Thoracic aorta (tissue), 1 donor: ENCODE data around the genes PAFAH2 and C1orf232.

- RAMPAGE, long total RNA, result no peak
Observed at GRCh38 chr1:25491753-25492409, 51.5 kb upstream of the LDLRAP1 start.

- RAMPAGE, long total RNA, result no peak
Observed at GRCh38 chr1:25561472-25561867, 18.1 kb downstream of the LDLRAP1 start.

DNA sequence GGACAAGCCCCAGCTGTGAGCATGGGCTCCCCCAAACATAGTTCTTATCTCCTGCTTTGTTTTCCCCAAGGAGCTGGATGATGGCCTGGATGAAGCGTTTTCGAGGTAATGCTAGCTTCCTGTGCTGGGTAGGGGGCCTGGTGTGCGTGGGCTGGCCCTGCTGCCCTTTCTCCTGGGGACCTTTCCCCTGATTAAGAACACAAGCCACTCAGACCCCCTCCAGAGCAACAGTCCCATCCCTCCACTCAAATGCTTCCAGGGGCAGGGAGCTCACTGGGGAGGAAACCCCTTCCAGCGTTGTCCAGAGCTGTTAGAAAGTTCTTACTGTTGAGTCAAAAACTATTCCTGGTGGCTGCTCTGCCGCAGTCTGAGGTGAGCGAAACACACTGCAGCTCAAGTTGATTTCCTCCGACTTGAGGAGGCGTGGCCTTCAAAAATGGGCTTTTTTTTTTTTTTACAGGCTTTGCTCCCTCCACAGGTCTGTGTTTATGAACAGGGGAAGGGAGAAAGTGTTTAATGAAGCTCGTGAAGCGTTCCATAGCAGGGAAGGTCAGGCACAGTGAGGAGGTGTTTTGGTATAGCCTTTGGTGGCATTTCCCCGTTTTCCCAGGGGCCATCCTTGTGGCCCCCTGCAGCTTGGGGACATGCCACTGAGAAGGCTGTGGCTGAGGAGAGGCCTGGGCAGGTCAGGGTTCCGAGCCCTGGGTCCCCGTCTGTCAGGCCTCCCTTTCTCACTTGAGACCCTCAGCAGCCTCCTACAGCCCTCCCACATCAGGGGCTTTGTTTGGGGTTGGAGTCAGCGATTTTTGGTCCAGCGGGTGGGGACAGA is 21.9 kb downstream of the LDLRAP1 start:
- RAMPAGE, long total RNA, result no peak

DNA sequence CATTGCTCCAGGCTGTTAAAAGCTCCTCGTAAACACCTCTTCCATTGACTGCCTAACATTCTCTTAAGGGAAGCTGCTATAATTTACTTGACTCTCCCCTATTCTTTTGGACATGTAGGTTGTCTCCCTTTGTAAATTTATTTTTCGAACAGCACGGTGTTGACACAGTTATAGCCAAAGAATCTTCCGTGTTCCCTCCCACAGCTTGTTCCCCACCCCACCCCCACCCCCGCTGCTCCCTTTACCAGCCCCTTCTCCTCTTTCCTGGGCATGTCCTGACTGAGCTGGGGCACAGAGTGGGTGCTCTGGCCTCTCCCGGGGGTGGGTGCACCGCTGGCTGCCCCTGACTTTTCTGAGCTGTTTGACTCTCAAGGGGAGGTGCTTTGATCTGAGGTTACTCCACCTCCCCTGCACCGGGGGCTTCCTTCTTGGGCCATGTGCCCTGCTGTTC is 22.9 kb downstream of the LDLRAP1 start:
- RAMPAGE, long total RNA, result no peak

DNA sequence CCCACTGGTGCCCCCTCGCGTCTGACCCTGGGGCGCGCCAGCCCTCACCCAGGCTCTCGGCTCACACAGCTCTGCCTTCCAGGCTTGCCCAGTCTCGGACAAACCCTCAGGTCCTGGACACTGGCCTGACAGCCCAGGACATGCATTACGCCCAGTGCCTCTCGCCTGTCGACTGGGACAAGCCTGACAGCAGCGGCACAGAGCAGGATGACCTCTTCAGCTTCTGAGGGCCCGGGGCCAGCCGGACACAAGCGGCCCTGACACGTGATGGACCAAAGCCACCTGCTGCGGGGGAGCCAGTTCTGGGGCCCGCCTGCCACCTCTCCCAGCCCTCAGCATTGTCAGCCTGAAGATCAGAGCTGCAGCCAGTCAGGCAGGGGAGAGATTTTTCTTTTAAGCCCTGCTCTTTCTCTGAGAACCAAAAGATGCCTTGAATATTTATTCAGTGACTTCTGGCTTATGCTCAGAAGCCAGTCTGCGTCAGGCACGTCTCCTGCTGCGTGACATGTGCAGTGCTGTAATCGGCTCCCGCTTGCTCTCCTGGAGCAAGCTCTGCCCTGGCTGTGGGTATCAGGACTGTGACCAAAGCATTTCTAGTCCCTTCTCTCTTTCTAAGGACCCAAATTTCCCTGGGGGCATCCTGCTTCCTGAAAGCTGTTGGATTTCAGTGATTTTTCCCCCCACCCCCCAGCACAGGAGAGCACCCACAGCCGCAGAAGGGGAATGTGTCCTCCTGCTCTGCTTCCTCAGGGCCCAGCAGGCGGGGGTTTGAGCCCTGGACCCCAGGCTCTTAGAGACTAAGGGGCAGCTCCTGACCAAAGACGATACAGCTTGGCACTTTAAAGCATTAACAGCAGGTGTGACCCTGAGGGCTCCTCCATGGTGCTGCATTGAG is 23.6 kb downstream of the LDLRAP1 start:
- RAMPAGE, long total RNA, result no peak

- RAMPAGE, long total RNA, result no peak
Observed at GRCh38 chr1:25794097-25794730, 5.8 kb upstream of the SELENON start.

DNA sequence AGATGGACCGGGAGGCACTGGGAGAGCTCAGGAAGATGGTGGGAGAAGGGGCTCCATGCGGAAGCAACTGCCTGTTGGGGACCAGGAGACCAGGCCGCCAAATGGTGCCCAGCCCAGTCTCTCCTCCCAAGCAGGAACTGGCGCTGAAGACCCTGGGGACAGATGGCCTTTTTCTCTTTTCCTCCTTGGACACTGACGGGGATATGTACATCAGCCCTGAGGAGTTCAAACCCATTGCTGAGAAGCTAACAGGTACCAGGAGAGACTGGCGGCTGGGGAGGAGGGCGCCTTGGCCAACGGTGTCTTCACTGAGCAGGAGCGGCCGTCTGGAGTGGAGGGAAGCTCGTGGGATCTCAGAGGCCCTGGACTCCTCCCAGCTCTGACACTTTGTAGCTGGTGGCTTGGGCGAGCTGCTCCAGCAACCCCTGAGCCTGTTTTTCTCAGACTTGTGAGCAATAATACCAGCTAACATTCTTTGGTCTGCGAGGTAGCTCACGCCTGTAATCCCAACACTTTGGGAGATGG is 978 bp downstream of the SELENON start:
- RAMPAGE, long total RNA, result no peak

GRCh38 chr1:25807473-25808412 is 7.8 kb downstream of the SELENON start:
- RAMPAGE, long total RNA, result no peak

GRCh38 chr1:25818346-25818991 is 1.3 kb upstream of the MTFR1L start:
- RAMPAGE, long total RNA, result no peak

- RAMPAGE, long total RNA, result no peak
Observed at GRCh38 chr1:25905328-25906342, 584 bp downstream of the STMN1 start.

DNA sequence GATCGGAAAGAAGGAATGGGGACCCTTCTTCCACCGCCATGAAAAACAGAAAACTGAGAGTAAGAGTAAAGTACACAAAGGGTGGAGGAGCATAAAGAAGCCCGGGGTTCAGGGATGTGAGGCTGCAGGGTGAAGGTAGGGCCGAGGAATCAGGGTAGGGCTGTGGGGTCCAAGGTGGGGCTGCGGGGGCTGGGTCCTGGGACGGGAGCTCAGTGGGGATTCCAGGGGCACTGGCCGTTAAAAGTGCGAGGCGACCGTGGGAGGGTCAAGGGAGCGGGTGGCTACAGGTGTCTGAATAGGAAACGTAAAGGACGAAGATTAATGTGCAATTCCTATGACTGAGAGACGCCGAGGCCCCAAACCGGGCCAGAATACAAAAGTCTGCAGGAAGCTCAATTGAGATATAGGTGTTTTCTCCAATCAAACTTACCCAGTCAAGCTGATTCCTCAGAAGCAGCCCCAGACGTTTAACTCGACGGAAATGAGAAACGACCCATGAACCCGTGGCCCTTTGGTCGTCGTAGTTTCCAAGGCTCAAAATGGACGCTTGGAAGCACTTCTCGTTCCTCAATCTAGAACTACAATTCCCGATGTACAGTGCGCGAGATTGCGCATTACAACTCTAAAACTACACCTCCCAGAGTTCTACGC is at the start of gene PAFAH2:
PAFAH2 (minus strand) TSS at position 469 of the 651 bp plus-strand sequence.
- RAMPAGE, long total RNA, result no peak

DNA sequence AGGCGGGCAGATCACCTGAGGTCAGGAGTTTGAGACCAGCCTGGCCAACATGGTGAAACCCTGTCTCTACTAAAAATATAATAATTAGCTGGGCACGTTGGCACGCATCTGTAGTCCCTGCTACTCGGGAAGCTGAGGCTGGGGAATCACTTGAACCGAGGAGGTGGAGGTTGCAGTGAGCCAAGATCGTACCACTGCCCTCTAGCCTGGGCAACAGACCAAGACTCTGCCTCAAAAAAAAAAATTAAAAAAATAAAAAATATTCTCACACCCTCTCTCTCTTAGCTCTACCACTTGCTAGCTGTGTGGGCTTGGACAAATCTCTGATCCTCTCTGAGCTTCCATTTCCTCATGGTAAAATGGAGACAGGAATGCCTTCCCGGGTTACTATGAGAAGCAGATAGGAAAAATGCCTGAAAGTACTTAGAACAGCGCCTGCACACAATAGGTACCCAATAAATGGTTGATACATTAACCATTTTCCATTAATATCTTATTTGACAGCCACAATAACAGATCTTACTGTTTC is 3.2 kb downstream of the TRIM63 start:
- RAMPAGE, long total RNA, result no peak

- RAMPAGE, long total RNA, result no peak
Observed at GRCh38 chr1:26110648-26111475, 762 bp upstream of the PDIK1L start.

DNA sequence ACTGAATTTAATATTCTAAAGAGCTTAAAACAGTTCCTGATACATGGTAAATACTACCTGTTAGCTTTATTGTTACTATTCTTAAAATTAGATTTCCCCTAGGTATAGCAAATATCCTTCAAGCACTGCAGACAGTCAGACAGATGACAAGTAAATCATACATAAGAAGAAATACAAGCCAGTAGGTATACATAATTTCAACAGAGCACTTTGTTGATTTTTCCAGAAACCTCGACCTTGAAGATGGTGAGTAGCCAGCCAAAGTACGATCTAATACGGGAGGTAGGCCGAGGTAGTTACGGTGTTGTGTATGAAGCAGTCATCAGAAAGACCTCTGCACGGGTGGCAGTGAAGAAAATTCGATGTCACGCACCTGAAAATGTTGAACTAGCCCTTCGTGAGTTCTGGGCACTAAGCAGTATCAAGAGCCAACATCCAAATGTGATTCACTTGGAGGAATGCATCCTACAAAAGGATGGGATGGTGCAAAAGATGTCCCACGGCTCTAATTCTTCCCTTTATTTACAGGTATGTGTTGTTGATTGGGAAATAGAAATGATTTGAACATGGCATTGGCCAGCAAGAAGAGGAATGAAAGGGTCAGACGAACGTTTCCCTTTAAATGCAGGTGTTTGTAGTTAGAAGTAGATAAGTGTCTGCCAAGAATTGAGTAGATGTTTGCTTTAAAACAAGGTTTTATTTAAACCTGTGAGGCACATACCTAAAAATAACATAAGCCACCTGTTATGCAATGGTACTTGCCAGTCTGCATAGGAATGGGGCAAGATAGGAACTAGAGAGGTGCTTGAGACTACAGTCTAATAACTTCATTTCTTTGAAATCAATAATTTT is 2.7 kb downstream of the PDIK1L start:
- RAMPAGE, long total RNA, result no peak

DNA sequence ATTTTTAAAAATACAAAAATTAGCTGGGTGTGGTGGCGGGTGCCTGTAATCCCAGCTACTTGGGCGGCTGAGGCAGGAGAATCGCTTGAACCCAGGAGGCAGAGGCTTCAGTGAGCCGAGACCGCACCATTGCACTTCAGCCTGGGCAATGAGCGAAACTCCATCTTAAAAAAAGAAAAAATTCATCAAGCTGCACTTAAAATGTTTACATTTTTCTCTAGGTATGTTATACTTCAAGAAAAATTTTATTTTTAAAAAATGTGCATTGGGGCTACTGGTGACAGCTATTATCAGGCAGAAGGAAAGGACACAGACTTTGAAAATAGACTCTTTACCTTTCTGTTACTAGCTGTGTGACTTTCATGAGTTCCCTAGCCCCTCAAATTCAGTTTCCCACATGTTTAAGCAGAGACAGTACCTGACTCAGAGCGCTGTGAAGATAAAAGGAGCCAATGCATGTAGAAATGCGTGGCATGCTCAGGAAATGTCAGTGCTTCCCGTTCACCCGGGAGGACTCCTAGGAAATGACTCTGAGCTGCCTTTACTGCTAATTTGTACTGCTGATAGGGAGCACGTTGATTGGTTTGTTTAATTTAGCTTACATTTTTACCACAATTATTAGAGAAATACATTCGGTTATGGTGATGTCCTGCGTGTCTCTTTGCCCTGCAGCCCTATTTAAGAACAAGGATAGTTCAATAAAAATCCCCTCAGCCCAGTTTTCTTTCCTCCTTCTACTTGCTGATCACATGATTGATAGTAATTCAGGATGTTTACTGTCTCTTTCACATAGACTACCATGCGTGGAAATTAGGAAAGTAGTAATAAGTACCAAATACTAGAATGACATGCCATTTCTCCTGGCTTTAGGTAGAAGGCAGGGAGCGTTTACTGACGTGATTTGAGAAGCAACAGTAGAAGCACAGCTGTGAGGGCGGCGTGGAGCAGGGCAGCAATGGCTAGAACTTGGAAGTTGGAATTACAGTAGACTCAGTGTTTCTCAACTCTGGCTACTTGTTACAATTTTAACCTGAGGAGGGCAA is 15.7 kb downstream of the PDIK1L start:
- RAMPAGE, long total RNA, result no peak

GRCh38 chr1:26168657-26169408 is at the start of gene C1orf232:
Gene C1orf232 (minus strand): TSS chr1:26168963.
- RAMPAGE, long total RNA, result no peak

- RAMPAGE, long total RNA, result no peak
Observed at GRCh38 chr1:26181768-26182333, 4.6 kb downstream of the CNKSR1 start.

DNA sequence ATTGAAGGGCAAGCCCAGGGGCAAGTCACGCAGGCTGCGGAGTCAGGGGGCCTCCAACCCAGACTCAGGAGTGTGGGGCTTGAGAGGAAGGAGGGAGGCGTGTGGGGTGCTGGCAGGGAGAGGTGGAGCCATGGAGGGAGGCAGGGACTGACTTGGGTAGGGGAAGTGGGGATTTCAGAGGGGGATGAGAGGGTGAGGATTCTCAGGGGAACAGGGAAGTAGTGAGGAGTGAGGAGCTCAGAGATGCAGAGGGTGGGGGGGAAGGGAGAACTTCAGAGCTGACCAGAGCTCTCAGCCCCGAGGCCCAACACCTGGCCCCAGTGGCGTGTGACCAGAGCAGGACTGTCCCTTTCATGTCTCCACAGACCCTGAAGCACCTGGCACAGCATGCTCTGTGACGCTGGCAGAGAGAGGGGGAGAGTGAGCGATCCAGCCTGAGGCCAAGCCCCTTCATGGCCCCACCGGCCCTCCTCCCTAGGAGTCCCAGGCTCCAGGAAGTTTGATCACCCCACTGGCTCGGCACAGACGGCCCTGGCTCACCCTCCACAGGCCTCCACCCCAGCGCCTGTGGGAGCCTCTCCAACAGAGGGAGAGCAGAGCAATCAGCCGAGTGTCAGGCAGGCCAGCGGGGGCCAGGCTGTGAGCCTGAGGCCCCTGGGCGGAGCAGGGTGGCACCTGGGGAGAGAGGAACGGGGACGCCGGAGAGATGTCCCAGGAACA is 10.9 kb downstream of the SH3BGRL3 start:
- RAMPAGE, long total RNA, result no peak

GRCh38 chr1:26344006-26344348 is 10.0 kb downstream of the CRYBG2 start:
- RAMPAGE, long total RNA, result no peak

DNA sequence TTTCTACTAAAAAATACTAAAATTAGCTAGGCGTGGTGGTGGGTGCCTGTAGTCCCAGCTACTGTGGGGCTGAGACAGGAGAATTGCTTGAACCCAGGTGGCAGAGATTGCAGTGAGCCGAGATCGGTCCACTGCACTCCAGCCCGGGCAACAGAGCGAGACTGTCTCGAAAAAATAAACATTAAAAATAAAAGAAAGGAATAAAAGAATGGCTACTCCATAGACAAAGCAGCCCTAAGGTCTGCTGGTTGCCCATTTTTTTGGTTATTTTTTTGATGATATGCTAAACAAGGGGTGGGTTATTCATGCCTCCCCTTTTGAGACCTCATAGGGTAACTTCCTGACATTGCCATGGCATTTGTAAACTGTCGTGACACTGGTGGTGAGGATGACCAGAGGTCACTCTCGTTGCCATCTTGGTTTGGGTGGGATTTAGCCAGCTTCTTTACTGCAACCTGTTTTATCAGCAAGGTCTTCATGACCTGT is 11.3 kb downstream of the HMGN2 start:
- RAMPAGE, long total RNA, result no peak